Thyroid gland (tissue), 7 donors: ENCODE measurements around a stretch of chr17.

DNA sequence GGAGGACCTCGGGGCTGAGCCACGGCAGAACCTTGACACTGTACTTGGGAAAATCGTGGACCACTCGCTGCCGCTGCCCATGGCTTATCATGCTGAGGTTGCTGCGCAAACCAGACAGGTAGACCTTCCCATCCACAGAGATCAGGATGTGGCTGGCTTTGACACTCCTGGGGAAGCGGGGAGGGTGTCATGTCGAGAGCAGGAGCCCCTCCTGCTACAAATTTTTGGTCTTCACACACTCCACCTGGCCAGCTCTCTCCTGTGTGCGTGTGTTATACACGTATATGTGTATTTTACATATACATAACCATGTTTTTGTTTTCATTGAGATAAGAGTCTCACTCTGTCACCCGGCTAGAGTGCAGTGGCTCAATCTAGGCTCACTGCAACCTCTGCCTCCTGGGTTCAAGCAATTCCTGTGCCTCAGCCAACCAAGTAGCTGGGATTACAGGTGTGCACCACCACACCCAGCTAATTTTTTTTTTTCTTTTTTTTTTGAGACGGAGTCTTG, 7.4 kb upstream of the LIMD2 start:
- PRO-cap, 2 experiments = no peak in any of the 2 experiments
- RAMPAGE, long total RNA, 5 experiments = no peak in any of the 5 experiments

DNA sequence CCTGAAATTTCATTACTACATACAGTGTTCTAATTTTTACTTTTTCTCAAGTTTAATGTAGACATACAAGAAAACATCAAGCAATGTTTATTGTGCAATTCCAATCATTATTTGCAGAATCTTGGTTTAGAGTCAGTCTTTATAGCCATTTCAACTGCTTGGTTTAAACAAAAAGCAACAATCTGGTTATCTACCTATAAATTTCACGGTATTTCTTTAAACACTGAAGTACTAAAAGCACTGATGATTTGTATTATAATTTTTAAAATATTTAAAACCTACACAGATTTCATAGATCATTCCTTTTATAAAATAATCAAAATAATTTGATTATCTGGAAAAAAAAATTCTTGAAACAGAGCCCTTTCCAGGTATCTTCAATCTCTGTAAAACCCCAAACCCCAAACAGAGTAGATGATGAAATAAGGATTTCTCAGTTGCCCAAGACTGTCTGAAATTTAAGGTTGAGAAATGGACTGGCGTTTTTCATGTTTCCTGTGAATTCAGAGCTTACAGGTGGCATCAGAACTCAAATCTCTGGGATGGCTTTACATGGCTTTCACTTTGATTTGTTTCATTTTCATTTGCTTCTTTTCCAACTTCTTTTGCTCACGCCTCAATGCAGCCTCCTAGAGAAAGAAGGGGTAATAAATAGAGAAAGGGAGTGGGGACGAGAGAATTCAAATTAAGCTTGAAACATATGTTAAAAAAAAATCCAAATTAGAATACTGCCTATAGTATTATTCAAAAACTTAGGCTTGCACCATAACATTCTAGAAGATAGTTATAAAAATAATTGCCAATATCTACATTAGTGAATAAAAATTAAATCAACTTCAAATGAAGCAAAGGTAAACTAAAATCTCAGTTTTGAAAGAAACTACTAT, 5.0 kb upstream of the STRADA start:
- PRO-cap, 2 experiments = no peak in any of the 2 experiments
- RAMPAGE, long total RNA, 5 experiments = no peak in any of the 5 experiments

DNA sequence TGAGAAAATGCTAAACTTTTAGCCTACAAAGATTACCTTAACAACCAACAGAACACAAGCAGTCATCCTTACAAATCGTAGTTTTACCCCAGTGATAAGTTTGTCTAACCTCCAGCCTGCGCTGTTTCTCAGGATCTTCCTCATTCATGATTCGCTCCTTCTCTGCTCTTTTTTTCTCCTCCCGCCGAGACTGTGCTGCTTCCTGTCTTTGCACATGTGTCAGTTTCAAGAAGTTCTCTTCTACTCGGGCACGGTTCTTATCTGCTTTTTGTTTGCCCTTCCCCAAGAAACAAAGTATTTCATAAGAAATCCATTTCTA, 10.2 kb upstream of the STRADA start:
- PRO-cap, 2 experiments = no peak in any of the 2 experiments
- RAMPAGE, long total RNA, 5 experiments = no peak in any of the 5 experiments

GRCh38 chr17:63828273-63828878, 913 bp upstream of the FTSJ3 start:
- PRO-cap, 2 experiments = no peak in any of the 2 experiments
- RAMPAGE, long total RNA, 5 experiments = no peak in any of the 5 experiments

- PRO-cap, 2 experiments = no peak in any of the 2 experiments
- RAMPAGE, long total RNA, 5 experiments = no peak in any of the 5 experiments
These were observed 5.6 kb downstream of the SMARCD2 start for GRCh38 chr17:63836841-63837294.

DNA sequence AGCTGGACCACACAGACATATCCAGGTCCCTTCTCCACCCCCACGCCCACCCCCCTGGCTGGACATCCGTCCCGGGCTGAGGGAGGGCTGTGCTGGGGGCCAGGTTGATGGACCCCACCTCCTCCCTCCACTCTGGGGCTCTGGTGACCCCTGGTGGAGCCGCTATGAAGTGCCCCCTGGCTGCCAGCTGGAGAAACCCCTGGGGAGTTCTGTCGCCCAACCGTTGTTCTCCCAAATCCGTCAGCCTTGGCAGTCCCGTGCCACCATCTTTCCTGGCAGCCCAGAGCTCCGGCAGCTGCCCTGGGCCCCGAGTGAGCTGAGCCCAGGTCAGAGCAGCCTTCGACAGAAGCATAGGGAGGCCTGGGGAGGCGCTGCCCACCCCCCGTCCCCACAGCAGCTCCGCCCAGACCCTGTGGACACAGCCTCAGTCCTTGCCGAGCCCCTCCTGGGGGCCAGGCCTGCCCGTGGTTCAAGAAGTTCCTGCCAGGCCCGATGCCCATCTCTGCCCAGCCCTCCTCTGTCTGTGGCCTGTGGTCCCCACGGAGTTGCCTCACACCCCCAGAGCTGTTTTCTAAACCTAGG, 7.6 kb upstream of the PRR29 start:
- PRO-cap, 2 experiments = no peak in any of the 2 experiments
- RAMPAGE, long total RNA, 5 experiments = no peak in any of the 5 experiments

DNA sequence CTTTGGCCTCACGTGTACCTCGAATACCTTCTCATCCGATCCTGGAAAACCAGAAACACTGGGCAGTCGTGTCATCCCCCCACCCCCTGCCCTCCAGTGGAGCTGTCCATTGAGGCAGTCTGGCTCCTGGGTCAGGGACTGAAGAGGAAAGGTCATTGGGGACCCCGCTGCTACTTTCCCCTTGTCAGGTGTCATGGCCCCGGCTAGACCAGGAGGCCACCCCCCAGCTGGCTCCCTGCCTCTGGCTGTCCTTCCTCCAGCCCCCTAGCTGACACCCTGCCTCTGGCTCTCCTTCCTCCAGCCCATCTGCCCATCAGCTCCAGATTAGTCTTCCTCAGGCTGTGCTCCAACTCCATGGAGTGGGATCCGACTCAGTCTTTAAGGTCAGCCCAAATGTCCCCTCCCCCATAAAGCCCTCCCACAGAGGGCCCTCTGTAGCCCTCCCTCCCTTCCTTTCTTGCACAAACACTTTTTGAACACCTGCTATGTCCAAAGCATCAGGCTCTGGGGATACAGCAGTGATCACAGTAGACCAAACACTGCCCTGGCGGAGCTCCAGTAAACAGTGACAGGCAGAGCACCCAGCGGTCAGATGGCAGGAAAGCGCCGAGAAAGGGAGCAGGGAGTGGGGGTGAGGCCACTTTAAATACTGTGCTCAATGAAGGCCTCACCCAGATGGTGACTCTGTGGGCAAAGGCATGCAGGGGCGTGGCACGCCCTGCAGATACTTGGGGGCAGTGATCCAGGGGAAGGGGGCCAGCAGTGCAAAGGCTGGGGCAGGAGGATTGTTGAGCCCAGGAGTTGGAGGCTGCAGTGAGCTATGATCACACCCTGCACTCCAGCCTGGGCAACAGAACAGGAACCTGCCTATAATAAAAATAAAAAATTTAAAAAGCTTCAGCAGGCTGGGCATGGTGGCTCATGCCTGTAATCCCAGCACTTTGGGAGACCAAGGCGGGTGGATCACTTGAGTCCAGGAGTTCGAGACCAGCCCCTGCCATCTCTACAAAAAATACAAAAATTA, 7.5 kb downstream of the PRR29 start:
- PRO-cap, 2 experiments = no peak in any of the 2 experiments
- RAMPAGE, long total RNA, 5 experiments = no peak in any of the 5 experiments

DNA sequence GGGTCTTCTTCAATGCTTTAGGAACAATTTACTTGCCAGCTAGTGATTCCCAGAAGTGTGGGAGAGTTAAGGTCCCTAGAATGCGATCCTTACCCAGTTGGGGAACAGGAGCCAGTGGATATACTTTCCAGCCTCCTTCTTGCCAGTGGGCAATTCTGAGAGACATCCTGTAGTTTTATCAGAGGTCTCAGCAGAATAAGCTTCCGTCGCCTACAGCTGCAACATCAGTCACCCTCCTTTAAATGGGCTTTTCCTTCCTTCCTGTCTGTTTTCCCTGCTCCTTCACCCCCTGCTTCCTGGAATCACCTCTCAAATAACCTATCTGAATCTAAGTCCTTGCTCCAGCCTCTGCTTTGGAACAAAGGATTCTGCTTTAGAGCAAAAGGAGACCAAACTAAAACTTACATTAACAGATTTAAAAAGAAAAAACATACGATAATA, 4.0 kb downstream of the ICAM2 start:
- PRO-cap, 2 experiments = no peak in any of the 2 experiments
- RAMPAGE, long total RNA, 5 experiments = no peak in any of the 5 experiments

DNA sequence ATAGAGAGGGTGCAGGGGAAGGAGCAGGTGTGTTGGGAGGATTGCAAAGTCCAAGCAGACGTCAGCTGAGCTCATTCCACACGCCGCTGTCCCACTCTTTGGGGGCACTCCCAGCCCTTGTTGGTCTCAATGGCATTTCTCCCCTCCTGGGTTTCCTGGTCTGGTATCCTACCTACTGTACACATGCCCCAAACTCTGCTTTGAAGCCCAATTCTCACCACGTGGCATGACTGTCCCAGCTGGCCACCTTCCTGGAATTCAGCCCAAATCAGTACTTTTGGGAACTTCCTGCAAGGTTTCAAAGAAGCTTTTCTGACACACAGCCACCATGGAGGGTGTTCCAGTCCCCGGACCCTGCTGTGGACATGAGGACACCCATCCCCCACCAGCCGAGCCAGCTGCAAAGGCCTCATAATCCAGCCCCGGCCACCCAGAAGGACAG, 18.2 kb upstream of the ICAM2 start:
- PRO-cap, 2 experiments = no peak in any of the 2 experiments
- RAMPAGE, long total RNA, 5 experiments = no peak in any of the 5 experiments

DNA sequence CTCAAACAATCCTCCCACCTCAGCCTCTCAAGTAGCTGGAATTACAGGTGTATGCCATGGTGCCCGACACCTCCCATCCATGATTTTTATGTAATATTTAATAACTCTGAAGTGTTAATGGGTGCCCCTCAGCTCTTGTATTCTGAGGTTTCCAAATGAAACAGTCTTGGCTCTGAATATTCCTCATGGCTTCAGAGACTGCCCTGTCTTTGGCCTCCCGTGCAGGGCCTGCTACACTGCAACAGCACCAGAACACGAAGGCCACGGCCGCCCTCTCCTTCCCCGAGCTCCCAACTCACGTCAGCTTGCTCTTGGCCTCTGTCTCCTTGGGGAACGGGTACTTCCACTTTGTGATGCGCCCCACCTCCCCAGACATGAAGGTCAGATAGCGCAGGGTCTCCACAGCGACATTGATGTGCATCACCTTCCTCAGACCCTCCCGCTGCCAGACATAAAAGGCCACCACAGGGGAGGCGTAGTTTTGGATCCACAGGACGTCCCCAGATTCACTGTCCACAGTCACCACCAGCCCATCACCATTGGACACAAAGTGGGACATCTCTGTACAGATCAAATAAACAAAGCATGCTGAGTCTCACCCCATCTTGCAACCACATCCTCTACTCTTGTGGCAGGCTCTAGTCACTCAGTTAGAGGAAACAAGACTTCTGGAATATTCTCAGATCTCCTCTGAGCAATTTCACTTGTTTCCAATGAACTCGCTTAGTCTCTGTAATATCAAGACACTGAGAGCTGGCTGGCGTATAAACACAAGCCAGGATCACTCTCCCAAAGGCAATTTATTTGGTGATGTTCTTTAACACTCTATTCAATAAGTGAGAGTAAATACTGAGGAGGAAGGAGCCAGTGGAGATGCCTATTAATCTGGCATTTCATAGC, 46.2 kb upstream of the ICAM2 start:
- PRO-cap, 2 experiments = no peak in any of the 2 experiments
- RAMPAGE, long total RNA, 5 experiments = no peak in any of the 5 experiments

- PRO-cap, 2 experiments = no peak in any of the 2 experiments
- RAMPAGE, long total RNA, 5 experiments = no peak in any of the 5 experiments
These were observed 8.9 kb downstream of the ERN1 start for GRCh38 chr17:64120940-64121550.

DNA sequence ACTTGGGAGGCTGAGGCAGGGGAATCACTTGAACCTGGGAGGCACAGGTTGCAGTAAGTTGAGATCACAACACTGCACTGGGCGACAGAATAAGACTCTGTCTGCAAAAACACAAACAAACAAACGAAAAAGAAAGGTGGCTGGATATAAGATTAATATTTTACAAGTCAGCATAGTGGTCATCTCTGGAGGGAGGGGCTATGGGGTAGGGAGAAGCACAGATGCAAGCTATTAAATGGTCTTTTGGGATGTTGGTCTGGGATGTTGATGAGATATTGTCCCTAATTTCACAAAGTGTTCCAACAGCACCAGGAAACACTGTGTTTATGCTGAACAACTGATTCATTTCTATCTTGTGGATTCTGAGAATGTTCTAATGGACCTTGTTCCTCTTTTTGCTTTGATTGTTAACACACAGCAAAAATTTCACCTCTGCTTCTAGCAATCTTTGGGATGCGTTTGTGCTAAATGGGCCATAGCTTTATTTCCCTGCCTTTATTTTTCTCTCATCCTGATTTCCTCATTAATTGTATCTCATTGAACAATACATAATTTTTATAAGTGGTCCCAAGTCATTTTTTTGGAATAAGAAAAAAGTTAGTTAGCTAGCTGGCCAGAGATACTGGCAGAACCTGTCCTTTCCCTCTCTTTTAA, 9.7 kb downstream of the PECAM1 start:
- PRO-cap, 2 experiments = no peak in any of the 2 experiments
- RAMPAGE, long total RNA, 5 experiments = no peak in any of the 5 experiments

- PRO-cap, 2 experiments = peak in 1 of 2 experiments; most common plus-strand start chr17:64388330 (in 1); most common minus-strand start chr17:64388119 (in 1)
- RAMPAGE, long total RNA, 5 experiments = no peak in any of the 5 experiments
These were observed 2.6 kb downstream of the PECAM1 start for GRCh38 chr17:64387888-64388554.

DNA sequence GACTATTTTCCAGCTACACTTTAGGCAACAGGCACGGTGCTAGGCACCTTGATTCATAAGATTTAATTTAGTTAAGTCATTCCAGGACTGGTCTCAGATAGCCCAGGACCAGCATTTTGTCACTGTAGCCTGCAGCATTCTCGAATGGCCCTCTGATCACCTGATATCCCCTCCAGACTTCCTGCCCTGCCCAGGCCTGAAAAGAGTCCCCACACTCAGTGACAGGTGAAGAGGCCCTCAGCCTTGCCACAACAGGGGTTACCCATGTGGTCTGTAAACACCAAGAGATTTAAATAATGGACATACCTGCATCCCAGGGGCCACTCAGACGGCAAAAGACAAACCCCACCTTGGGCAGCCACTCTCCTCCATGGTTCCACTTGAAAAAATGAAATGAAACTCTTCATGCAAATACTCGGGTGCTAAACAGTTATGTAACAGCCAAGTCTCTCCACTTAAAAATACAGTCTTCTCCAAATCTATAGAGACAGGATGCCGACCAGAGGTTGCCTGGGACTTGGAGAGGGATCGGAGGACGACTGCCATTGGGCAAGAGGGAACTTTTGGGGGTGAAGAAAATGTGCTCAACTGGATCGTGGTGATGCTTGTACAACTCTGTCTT, 22.9 kb upstream of the PECAM1 start:
- PRO-cap, 2 experiments = no peak in any of the 2 experiments
- RAMPAGE, long total RNA, 5 experiments = no peak in any of the 5 experiments

DNA sequence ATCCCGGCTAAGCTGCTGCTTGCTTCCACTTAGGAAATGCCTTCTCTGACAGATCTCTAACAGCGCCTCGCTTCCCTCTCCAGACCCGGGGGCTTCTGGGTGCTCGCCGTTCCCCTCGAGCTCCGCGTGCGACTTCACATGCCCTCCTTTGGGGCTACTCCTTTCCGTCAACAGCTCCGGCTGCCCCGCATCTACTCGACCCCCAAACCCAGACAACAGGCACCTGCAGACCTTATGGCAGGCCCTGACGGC, 226 bp downstream of the POLG2 start:
- PRO-cap, 2 experiments = no peak in any of the 2 experiments
- RAMPAGE, long total RNA, 5 experiments = no peak in any of the 5 experiments

GRCh38 chr17:64535996-64536331, 29.2 kb downstream of the CEP95 start:
- PRO-cap, 2 experiments = no peak in any of the 2 experiments
- RAMPAGE, long total RNA, 5 experiments = no peak in any of the 5 experiments

DNA sequence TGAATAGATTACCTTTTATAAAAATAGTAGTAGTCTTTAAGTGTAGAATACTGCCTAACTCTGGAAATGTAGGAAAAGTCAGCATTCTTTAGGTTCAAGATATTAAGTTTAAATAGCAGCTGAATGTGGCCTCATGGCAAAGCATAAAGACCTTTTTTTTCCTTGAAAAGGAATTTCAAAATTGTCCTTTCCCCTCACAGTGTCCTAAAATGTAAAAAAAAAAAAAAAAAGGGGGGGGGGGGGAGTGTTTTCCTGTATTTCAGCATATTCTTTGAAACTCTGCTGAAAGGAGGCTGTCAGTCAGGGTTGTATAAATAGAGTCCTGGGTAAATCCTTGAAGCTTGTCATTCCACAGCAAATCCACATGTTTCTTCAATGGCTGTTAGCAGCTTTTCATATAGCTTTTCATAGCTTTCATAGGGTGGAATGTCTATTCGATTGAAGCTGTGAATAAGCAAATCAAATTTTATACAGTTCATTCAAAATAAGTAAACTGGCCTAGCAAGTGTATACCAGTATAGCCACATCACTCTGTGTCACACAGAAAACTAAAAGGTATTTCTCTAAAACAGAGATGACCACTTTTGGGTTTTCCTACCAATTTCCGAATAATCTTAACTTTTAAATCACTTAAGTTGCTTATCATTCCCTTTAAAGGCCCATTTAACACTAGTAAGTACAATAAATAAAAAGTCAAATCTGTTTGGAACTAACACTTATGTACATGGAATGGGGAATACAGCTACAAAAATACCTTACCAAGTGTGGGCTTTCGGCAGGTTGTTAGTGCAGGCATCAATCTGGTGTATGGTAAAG, 38.9 kb downstream of the CEP95 start:
- PRO-cap, 2 experiments = no peak in any of the 2 experiments
- RAMPAGE, long total RNA, 5 experiments = no peak in any of the 5 experiments

- PRO-cap, 2 experiments = peak in 2 of 2 experiments; most common plus-strand start chr17:64836739 (in 2); most common minus-strand start chr17:64836674 (in 1)
- RAMPAGE, long total RNA, 5 experiments = start-site peak on the minus strand in 3 of 5 experiments, at chr17:64837139-64837228 at its widest, 39 to 98 reads per replicate
These were observed 82.4 kb downstream of the LRRC37A3 start for GRCh38 chr17:64836362-64837739.

DNA sequence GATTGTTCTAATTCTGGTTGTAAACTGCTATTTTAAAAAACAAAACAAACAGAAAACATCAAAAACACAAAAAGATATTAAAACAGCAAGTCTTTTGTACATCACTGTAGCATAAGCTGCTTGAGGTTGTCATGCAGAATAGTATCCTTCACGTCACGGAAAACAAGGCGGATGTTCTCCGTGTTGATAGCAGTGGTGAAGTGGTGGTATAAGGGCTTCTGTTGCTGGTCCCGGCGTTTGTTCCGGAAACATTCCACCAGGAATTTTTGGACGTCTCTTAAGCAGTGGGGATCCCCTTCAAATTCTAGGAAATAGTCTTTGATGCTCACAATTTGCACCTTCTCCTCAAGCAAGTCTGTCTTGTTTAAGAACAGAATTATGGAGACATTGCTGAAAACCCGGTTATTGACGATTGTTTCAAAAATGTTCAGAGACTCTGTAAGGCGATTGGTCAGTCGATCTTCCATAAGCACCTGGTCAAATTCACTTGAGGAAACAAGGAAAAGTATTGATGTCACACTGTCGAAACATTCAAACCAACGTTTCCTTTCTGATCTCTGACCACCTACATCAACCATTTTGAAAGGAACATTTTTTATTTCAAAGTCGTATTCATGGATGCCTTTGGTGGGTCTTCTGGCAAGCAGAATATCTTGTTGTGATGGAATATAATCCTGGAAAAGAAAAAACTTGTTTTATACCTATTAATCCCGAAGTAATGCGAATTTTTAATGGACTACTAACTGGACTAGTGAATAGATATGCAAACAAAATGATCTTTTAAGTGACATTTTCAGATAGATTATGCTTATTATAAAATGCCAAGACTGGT, 42.2 kb downstream of the GNA13 start:
- PRO-cap, 2 experiments = no peak in any of the 2 experiments
- RAMPAGE, long total RNA, 5 experiments = no peak in any of the 5 experiments

DNA sequence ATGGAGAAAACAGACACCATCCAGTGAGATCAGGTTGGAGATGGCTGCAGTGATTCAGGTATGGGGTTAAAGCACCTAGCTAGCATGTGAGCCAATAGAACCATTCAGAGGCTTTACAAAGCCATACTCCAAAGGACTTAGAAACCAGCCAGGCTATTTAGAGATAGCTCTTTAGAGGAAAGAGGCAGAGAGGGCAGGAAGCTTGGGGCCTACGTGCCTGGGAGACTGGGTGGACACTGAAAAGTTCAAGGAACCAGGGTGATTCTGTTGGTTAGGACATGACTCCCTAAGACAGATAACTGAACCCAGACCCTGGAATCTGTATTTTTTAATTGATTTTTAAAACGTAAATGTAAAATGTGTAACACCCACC, 16.0 kb upstream of the GNA13 start:
- PRO-cap, 2 experiments = no peak in any of the 2 experiments
- RAMPAGE, long total RNA, 5 experiments = no peak in any of the 5 experiments